Cardiac atrium fibroblast (primary cell): ENCODE measurements around a stretch of chr22.

GRCh38 chr22:39234852-39236039 lies 9.5 kb downstream of the PDGFB start:
- RAMPAGE, long total RNA = no peak

DNA sequence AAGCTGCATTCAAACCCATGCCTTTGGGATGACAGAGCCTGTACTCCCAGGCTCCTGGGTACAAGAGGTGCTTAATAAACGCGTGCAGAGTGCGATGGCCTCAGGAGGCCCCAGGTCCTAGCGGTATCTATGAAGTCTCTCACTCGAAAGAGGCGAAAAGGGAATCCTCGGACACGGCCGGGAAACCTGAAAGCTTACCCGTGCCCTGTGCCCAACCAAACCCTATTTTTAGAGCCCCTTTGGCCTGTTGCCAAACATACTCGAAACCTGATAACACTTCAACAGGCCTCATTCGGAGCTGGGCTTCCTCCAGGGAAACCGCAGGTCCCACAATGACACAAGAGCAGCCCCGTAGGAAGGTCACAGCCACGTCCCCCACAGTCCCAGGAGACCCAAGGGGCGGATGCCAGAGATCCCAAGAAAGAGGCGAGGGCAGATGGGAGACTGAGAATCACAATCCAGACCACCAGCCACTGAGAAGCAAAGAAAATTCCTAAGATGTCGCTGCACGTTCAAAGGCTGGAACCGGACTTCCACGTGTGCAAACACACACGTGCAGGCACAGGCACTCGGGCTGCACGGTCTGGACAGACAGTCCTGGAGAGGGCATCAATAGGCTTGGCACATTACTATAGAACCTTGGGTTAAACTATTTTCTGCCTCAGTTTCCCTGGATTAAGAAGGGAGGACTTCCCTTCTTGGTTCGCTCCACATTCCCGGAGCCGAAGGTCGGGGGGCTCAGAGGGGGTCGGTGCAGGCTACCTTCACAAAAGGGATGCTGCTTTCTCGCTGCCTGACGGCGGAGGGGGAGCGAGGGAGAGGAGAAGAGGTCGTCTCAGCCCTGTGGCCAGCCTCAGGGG lies 8.2 kb downstream of the PDGFB start:
- RAMPAGE, long total RNA = no peak

DNA sequence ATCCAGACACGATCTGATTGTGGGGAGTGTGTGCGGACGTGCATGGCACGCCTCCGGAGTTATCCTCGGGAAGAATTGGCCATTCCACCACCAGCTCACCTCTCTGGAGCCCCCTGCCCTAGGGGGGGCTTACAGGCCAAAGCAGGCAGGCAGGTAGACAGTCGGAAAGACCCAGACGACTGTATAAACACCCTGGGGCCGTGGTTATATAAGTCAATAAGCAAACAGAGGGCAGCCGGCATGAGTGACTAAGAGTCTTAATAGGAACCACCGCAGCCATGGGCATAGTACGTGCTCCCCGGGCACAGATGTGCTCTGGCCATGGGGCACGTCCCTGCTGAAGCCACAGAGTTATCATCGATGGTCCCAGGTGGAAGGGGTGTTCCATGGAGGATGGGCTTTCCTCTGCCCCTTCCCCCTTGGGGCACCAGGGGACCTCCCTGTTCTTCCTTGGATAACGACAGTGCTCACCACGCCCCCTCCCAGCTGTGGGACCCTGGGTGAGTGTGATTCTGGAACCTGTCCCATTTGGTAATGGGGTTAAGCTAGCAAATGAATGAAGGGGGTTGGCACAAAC lies 7.3 kb upstream of the PDGFB start:
- RAMPAGE, long total RNA = no peak

DNA sequence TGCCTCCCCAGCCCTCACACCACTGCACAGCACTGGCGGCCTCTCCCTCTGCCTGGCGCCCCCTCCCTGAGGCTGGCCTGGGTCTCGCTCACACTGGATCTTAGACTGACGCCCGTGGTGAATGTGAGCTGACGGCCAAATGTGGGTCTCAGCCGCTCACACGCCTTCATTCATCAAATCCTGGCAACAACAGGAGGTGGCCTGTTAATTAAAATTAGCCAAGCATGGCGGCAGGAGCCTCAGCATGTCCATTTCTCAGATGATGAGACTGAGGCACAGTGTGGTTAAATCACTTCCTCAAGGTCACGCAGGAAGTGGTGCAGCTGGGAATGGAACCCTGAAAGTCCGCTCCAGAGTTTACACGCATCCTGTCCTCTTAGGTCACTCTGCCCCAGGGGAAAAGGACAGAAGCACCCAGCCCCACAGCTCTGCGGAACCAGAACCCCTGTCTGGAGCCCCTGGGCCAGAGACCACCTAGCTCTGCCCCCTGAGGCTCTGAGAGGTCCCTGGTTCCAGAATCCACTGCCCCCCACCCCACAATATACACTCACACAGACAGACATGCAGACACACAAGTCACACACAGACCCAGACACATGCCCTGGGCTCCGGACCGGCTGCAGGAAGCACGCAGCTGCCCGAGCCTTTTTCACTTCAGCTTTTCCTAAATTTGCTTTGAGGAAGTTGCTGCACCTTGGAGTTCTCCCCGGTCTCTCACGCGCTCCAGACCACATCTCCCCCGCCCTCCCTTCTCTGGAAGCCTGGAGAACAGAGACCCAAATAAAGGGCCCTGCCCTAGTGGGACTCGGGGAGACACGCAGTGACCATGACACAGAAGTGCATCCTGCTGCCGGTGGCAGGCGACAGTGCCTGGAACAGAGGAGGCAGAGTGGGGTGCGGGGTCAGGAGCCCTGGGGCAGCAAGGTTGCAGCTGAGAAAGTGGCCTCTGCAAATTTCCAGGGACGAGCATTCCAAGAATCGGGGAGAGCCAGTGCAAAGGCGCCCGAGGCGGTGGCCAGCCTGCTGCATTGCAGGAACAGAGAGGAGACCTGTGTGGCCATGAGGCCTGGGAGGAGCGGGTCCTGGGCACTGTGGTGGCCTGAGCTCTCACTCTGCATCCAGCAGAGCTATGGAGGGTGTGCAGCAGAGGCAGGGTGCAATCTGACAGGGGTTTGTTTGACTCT lies 19.4 kb downstream of the RPL3 start:
- RAMPAGE, long total RNA = no peak

GRCh38 chr22:39308625-39309261 lies 10.7 kb downstream of the RPL3 start:
- RAMPAGE, long total RNA = no peak

DNA sequence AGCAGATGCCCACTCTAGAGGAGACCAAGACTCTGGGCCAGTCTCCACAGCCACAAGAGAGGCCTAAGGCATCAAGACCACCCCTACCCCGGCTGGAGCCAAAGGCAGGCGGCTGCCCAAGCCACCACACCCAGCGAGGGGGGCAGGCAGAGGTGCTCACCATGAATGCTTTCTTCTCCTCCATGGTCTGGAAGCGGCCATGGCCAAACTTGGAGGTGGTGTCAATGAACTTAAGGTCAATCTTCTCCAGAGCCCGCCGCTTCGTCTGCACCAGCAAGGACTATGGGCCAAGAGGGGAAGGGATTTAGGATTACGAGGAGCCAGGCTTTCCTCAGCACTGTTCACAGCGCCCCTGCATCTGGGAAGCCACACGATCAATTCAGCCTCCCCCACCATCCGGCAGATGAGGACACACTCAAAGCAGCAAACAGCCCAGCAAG lies 6.4 kb downstream of the RPL3 start:
- RAMPAGE, long total RNA = no peak

DNA sequence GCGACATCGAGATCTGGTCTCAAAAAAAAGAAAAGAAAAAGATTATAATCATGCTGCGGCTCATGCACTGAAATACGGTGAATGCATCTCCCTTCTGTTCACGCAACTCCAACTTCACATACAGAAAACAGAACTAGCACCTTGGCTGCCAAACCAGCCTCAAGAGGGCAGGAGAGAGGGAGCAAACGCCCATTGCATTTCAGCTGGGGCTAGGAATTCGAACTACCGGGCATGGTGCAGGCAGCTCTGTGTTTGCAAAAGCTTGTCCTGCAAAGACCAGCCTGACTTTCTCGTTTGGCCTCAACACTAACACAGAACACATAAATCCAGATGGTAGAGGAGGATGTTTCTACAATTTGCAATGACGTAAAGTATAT lies 6.3 kb upstream of the SYNGR1 start:
- RAMPAGE, long total RNA = no peak

- RAMPAGE, long total RNA = no peak
Observed at GRCh38 chr22:39352503-39352726, 2.6 kb downstream of the SYNGR1 start.

GRCh38 chr22:39431686-39432181 lies 25.1 kb upstream of the MGAT3 start:
- RAMPAGE, long total RNA = no peak

- RAMPAGE, long total RNA = no peak
Observed at GRCh38 chr22:39446227-39446677, 10.6 kb upstream of the MGAT3 start.

- RAMPAGE, long total RNA = no peak
Observed at GRCh38 chr22:39558177-39558976, 12.2 kb upstream of the CACNA1I start.

DNA sequence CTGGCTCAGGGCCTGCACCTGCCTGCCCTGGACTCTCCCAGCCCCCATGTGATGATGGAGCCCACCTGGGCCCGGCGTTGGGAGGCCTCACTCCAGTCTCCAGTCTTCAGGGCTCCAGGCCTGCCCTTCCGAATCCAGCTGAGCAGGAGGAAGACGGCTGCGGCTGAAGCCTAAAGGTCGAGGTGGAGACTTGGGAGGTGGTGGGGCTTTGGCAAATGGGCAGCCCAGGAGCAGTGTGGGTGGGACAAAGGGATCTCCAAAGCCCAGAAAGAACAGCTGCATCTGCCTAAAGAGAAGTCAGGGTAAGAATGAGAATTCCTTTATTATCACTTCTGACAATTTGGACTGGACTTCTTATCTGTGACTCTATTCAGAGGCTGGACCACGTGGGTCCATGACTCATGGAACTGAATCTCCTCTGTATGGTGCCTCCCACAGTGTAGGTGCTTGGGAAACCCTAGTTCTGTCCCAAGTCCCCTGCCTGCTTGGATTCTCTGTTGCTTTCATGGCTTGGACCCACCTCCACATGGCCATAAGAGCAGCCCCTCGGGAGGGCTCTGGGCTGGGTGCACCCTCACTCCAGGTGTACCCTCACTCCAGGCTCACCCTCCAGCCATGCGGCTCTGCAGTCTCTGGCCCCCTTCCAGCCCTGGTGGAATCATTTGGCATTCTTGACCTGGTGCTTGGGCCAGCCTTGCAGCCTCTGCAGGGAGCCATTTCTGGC lies 153.2 kb downstream of the CACNA1I start:
- RAMPAGE, long total RNA = no peak

DNA sequence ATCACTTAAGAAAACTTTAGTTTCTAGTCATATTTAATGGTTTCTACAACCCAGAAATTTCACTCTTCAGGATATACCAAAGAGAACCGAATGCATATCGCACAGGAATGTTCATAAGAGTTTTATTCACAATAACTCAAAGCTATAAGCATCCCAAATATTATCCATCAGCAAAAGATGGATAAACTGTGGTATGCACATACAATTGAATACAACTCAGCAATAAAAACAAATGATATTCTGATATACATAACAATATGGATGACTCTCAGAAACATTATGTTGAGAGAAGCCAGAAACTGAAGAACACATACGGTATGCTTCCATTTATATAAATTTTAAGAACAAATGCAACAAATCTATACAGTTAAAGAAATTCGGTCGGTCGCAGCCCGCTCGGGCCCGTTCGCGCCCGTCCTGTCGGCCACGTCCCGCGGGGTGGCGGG lies 18.6 kb downstream of the ENTHD1 start:
- RAMPAGE, long total RNA = no peak

DNA sequence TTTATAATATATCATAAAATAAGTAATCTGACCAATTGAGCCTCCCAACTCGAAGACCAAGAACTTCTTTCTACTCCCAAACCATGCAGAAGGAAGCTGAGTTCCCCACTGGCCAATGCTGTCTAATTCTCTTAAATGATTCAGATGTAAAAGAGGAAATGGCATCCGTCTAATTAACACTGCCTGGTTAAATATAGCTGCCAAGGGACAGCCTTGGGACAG lies 13.8 kb upstream of the TMA7B start:
- RAMPAGE, long total RNA = no peak

DNA sequence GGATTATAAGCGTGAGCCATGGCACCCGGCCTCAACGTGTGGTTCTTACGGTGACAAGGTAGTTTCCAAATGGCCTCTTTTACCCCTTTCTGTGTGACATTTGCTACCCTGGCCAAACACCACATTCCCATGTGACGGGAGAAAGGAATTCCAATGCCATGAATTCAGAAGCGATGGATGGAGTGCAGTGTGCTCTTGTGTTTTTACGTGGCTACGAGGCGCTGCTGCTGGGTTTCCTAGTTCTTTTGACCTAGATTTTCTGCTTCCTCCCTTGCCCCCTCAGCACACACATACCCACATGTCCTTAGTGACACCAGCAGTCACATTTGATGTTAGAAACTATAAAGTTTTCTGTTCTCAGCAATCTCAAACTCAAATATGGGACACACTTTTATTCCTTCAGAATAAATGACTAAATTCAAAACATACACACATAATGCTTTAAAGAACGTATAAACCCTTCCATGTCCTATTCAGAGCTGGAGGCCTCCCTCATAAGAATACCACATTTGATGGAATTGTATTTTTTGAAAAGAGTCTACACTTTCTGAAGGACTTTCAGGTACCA lies 7.8 kb upstream of the TMA7B start:
- RAMPAGE, long total RNA = no peak

GRCh38 chr22:39960042-39960235 lies 258 bp upstream of the TMA7B start:
- RAMPAGE, long total RNA = no peak

DNA sequence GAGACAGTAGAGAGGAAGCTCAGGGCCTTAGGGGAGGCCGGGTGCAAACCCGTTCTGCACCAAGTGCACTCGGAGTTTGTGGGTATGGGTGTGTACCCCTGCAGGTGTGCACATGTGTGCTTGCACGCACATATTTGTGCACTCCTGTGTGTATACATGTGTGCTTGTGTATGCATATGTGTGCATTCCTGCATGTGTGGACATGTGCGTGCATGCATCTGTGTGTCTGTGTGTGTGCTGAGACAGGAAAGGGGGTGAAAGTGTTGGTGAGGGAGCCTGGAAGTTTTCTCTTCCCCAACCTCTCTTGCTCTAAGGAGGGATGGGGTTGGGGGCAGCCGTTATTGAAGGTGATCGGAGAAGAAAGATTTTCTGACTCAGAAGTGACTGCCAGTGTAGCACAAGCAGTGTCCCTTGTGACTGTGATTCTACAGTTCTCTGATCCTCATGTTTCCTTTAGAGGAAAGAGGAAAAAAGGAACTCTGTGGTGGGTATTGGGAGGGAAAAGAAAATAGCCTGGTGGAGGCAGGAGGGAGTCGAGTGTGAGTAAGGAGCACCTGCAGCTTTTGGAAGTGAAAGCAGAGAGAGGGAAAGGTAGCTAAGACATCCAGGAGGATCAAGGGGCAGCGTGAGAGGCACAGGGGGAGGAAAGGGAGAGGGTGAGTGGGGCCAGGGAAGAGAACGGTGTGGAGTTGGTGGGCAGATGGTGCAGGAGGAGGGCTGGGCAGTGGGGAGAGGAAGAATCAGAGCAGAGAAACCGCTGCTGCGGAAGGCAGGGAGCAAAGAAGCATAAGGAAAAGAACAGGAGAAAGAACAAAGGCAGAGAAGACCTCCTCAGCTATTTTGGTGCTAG lies 12.3 kb downstream of the TMA7B start:
- RAMPAGE, long total RNA = no peak

- RAMPAGE, long total RNA = no peak
Observed at GRCh38 chr22:39993698-39994516, 847 bp upstream of the FAM83F start.

- RAMPAGE, long total RNA = no peak
Observed at GRCh38 chr22:40044247-40045074, 49.7 kb downstream of the FAM83F start.

GRCh38 chr22:40193022-40194166 lies 15.7 kb downstream of the TNRC6B start:
- RAMPAGE, long total RNA = no peak